Smooth muscle cell (in vitro differentiated cells): ENCODE measurements around the genes GDPD2, ZMYM3 and NONO.

- RAMPAGE, long total RNA, result no peak
Observed at GRCh38 chrX:70150079-70150518, 16.9 kb downstream of the IGBP1 start.

DNA sequence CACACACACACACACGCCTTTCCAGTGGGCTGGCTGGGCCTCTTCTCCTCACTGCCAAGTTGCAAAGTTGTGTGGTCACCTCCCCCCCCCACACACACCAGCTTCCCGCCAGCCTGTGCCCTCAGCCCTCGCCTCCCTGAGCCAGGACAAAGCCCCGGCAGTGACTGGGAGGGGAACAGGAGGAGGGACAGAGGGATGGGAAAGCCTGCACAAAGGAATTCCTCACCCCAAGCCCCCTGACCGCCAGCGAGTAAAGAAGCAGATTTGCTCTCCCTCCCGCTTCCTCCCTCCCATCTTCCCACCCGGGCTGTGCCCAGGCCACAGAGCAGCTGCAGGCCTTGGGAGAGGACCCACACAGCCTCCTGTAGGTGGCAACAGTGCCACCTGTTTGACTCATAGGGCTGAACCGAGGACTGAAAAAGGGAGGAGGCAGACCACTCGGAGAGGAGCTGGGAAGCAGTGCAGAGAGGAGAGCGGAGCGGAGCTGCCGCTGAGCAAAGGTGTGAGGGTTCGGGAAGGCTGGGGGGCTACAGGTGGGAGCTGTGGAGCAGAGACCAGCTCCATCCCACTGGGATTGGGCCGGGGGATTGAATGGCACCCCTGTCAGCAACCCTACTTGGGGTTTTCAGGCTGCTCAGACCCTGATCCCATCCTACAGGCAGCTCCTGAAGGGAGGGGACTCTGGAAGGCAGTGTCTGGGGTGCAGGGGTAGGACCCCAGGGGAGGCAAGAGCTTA is at the start of gene GDPD2:
GDPD2 (plus strand) TSS at position 432 of the 736 bp plus-strand sequence.
- RAMPAGE, long total RNA, result no peak

DNA sequence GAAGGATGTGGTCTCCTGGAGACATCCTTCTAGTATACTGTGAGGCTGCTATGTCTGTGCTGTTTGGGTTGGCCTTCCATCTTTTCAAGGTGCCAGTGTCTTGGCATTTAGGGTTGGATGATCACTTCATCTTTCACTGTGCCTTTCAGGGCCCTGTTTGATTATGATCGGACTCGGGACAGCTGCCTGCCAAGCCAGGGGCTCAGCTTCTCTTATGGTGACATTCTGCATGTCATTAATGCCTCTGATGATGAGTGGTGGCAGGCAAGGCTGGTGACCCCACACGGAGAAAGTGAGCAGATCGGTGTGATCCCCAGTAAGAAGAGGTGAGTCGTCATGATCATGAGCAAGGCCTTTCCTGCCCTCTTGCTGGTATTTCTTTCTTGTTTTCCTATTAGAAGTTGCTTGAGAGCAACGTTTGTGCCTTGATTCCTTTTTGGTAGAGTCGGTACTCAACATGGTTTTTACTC is 47.4 kb downstream of the DLG3 start:
- RAMPAGE, long total RNA, result no peak

DNA sequence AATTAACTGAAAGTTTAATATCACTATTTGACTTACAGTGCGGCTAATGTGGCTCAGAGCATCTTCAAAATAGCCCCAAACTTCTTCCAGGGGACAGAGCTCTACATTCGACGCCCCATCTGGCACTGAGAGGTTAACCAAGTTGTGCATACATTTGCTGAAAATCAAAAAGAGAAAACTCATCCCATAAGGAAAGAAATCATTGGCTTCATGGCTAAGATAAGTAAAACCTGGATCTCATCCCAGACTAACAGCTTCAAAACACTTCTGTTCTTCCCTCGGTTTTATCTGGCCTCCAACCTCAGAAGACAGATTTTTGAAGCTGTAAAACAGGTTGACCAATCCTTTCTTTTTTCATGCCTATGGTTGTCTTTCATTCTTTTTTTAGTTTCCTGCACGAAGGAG is 107.5 kb downstream of the DLG3 start:
- RAMPAGE, long total RNA, result no peak

- RAMPAGE, long total RNA, result no peak
Observed at GRCh38 chrX:71099786-71100312, 4.2 kb downstream of the FOXO4 start.

GRCh38 chrX:71102617-71103531 is 3.7 kb downstream of the CXorf65 start:
- RAMPAGE, long total RNA, result no peak

DNA sequence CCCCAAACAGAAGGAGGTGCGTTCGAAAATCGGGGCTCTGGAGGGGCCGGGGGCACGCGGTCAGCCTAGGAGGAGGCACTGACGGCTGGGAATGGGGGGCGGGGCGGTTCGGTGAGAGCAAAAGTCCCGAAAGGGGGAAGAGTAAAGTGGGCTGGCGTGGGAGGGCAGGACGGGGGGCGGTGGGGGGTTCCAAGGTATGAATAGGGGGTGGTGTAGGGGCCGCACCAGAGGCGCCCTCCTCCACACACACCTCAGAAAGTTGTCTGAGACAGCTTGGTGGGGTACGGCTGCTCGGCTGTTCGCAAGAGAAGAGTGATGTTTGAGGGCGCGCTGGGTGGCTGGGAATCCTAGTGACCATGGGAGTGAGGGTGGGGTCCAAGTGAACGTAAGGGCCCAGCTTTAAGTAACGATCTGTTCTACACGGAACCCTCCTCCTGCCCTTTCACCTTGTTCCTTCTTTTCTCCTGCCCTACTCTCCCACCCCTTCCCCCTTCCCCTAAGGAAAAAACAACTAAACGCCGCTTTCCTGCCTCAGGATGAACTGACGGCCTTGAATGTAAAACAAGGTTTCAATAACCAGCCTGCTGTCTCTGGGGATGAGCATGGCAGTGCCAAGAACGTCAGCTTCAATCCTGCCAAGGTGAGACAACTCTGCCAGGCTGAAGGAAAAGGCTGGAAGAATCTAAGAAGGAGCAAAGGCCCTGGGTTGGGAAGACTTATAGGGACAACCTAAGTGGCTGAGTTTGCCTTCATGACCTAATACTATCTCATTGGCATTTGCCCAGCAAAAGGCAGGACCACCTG is 644 bp downstream of the MED12 start:
- RAMPAGE, long total RNA, result no peak

GRCh38 chrX:71144005-71144564 is 556 bp upstream of the NLGN3 start:
- RAMPAGE, long total RNA, result no peak

GRCh38 chrX:71253606-71254448 is at the start of gene ZMYM3:
TSS of gene ZMYM3 (minus strand) at chrX:71254140.
- RAMPAGE, long total RNA, result start-site peak on the minus strand at chrX:71254085-71254147, 48 and 44 reads in 2 replicates

DNA sequence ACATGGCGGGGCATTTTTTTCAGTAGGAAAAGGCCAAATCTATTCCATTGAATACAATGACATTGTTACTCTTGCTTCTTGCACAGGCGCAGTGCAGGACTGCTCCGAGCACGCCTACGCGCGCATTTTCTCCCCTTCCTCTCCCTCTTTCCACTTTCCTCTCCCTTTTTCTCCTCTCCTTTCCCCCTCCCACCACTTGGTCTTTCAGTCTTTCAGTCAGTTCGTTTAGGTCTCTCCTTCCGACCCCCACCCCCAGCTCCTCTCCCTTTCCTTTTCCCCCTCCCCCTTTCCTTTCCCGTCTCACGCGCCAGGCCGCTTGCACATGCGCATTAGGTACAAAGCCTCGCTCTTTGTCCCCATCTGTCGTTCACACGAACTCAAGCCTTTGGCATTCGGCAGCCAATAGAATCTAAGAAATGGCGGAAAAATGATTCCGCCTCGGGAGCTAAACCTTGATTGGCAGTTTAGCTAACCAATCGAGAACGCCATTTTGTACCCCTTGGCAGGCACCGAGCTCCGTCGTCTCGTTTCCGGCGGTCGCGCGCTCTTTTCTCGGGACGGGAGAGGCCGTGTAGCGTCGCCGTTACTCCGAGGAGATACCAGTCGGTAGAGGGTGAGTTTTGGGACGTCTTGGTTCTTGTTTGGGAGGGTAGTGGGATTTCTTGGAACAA is at the start of gene NONO:
NONO (plus strand) TSS at position 527 of the 671 bp plus-strand sequence.
- RAMPAGE, long total RNA, result start-site peak on the plus strand centred at position 548 of the sequence, 87 bp wide, 1,810 and 1,122 reads in 2 replicates

GRCh38 chrX:71392402-71393011 is 26.4 kb downstream of the TAF1 start:
- RAMPAGE, long total RNA, result no peak

GRCh38 chrX:71397073-71397713 is 31.0 kb downstream of the TAF1 start:
- RAMPAGE, long total RNA, result no peak

- RAMPAGE, long total RNA, result no peak
Observed at GRCh38 chrX:71637743-71638360, 19.5 kb upstream of the CXCR3 start.

- RAMPAGE, long total RNA, result no peak
Observed at GRCh38 chrX:71935660-71936065, 25.0 kb downstream of the NHSL2 start.

DNA sequence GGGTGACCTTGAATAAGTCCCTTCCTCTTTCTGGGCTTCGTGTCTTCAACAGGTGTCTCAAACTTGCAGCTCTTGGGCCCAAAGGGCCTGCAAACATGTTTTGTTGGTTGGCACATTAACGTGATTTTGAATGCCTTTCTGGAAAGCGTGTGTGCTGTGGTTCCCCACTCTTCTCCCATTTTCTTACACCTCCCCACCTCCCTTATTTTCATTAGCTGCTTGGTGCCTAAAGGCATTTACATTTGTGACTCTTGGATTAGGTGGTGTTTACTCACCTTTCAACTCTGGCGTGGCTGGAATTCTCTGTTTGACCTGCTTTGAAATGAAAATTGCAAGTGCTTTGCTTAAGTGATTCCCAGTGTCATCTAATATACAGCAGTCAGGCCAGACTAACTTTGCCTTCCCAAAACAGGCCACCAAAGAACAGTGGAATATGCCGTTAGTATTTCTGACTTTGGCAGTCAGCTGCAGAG is 80.5 kb downstream of the NHSL2 start:
- RAMPAGE, long total RNA, result no peak

DNA sequence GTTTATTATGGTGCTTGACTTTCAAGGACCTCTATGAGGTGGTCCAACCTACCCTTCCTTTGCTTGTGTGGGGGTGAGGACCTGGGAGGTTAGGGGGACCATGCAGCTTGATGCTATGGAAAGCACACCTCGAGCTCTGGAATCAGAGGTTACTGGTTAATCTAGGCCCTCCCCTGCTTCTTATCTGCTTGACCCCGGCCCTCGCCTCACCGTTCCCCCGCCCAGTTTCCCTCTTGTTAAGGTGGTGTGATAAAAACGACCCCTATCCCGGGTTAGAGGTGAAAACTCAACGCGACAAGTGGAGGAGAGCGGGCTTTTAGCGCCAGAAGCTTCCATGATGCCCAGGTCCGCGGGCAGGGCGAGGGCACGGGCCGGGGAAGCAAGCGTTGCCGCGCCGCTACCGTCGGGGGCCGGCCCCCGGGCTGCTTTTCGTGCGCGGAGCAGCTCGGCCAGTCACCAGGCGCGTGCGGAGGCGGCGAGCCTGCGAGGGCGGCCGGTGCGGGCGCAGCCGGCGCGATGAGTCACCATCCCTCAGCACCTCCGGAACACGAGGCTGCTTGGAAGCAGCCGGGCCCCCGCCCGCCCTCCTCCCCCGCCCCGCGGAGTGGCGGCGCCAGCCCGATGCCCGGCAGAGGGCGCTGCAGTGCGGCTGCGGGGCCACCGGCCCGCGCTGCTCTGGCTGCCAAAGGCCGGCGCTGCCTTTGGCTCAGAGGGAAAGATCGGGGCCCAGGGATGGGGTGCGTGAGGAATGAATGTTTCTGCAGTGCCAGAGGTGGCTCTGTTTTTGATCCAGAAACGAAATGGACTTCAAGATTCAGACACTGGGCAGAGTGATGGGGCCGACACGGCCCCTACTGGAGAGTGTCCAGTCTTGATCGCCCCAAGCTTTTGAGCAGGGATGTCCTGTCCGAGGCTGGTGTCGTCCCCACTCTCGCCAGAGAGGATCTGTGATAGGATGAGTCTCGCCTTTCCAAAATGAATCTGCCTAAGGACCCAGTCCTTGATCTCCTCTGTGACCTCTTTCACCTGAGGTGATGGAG is 107.8 kb downstream of the NHSL2 start:
- RAMPAGE, long total RNA, result no peak

GRCh38 chrX:72121209-72122106 is 60.1 kb upstream of the PIN4 start:
- RAMPAGE, long total RNA, result no peak

DNA sequence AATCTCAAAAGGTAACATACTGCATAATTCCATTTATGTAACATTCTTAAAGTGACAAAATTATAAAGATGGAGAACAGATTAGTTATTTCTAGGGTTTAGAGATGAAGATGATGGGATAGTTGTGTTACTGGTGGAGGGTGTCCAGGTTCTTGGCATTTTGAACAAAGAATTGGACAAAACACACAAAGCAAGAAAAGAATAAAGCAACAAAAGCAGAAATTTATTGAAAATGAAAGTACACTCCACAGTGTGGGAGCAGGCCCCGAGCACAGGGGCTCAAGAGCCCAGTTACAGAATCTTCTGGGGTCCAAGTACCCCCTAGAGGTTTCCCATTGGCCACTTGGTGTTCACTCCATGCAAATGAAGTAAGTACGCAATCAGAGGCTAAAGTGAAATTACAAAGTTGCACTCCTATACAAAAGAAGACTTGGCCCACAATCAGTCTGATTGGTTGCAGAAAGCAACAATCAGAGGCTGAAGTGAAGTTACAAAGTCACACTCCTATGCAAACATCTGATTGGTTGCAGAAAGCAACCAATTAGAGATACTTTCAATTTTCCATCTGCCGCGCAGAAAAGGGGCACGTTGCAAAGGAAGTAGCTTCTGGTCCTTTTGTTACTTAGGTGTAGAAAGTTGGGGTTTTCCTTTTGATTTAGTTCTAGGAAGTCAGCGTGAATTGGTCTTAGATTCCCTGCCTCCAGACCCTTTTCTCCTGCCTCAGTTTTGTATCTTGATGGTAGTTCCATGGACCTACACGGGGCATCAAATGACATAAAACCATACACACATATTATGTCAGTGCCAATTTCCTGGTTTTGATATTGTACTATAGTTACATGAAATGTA is 12.6 kb upstream of the PIN4 start:
- RAMPAGE, long total RNA, result no peak

DNA sequence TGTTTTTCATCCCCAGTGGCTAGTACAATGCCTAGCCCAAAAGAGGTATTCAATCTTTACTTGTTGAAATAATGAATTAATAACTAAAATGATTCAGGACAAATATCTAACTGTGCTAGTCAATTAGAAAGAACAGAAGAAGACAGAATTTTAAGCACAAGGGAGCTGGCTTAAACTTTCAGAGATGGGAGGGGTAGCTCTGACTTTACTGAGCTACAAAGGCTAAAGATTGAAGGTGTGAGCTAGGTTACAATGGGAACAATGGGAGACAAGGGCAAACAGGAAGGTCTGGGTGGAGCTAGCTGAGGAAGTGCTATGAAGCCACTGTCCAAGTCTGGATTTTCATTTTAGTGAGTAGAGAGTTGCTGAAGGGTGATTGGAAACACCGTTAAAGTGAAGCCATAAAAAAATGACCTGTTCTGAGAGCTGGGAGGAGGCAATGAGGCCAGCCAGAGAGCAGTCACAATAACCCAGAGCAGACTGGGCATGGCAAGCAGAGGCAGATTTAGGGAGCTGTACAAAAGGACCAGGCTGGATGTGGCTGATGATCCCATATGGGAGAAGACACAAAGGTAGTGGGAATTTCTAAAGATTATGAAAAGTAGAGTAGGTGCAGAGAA is 104.3 kb upstream of the CITED1 start:
- RAMPAGE, long total RNA, result no peak

- RAMPAGE, long total RNA, result no peak
Observed at GRCh38 chrX:72473712-72474643, 98.7 kb downstream of the HDAC8 start.